AG09309 (cell line): ENCODE data around the genes PPP1R12A and OTOGL.

- RRBS: no CpG with 5 or more reads among the region's 5 CpGs
Observed at GRCh38 chr12:76777592-76778164, 13.8 kb downstream of the ZDHHC17 start.

DNA sequence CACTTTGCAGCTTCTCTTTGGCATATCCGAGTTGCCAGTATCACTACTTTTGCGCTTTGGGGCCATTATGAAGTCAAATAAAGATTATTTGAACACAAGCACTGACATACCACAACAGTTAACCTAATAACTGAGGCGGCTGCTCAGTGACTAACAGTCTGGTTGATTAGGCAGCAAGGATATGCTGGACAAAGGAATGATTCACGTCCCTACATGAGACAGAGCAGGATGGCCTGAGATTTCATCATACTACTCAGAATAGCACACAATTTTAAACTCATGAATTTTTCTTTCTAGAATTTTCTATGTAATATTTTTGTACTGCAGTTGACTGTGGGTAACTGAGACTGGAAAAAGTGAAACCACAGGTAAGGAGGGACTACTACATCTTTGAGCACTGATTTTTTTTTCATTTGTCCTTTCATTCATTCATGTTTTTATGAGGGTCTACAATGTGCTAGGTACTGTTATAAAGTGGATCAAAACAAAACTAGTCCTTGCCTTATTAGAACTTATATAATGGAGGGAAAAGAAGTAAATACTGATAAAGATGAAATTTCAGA is 57.0 kb upstream of the E2F7 start:
- RRBS: no CpG with 5 or more reads among the region's 4 CpGs

DNA sequence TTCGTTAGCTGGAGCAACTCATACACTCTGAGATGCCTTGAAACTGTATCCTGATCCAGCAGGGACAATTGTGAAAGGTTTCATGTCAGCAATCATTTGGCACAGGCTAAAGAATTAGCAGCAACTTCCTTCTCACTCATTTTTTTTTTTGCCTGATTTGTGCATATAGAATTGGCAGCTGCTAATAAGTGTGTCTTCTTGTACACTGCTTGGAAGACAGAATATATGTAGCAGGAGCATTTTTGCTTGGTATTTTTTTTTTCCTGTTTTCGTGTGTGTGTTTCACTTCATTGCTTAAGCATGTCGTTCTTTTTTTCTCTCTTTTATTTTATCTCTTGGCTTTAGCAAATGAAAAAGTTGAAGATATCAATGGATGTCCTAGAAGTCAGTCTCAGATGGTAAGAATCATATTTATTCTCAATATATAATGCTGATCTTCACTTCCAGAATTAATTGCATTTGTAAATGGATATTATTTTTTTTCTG is 110.1 kb downstream of the NAV3 start:
- RRBS: no CpG with 5 or more reads among the region's 3 CpGs

GRCh38 chr12:78977479-78977981 is 113.0 kb downstream of the SYT1 start:
- RRBS: no CpG with 5 or more reads among the region's 3 CpGs

DNA sequence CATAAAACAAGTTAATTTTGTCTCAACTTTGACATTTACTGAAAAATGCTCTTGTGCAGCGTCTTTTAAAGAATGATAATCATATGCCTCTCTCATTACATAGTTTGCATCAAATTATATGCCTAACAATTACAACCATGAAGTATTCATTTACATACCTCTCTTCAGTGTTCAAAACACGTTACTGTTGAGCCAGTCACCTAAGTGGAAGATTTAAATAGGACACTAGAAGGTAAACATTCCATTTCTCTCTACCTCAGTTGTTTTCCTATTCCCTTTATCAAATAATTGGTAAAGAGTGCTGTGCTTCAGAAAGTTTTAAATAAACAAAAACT is 46.5 kb downstream of the PAWR start:
- RRBS: no CpG with 5 or more reads among the region's 2 CpGs

DNA sequence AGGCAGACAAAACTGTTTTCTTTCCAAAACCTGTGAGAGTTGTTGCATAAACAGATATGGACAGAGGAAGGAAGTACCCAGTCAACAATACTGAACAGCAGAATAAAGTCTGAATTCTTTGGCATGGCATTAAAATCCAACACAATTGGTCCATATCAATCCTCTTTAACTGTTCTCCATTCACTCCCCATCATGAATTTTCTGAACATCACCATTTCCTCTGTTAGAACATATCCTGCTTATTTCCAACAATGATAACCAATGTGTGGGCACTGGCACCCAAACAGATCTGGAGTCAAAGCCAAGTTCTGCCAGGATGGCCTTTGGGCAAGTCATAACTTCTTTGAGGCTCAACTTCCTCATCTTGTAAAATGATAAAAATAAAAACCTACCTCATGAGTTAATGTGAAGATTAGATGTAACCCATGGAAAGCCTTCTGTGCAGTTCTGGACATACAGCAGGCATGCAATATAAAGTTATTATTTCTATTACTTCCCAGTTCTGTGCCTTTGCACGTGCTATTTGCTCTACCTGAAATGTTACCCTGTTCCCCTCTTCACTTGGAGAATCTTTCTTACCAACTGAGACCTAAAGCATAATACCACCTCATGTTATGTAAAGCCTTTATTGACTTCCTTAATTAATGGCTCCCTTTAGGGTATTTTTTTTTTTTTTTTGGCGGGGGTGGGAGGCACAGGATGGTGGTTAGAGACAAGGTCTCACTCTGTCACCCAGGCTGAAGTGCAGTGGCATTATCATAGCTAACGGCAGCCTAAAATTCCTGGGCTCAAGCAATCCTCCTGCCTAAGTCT is 12.4 kb downstream of the PAWR start:
- RRBS: no CpG with 5 or more reads among the region's 3 CpGs

DNA sequence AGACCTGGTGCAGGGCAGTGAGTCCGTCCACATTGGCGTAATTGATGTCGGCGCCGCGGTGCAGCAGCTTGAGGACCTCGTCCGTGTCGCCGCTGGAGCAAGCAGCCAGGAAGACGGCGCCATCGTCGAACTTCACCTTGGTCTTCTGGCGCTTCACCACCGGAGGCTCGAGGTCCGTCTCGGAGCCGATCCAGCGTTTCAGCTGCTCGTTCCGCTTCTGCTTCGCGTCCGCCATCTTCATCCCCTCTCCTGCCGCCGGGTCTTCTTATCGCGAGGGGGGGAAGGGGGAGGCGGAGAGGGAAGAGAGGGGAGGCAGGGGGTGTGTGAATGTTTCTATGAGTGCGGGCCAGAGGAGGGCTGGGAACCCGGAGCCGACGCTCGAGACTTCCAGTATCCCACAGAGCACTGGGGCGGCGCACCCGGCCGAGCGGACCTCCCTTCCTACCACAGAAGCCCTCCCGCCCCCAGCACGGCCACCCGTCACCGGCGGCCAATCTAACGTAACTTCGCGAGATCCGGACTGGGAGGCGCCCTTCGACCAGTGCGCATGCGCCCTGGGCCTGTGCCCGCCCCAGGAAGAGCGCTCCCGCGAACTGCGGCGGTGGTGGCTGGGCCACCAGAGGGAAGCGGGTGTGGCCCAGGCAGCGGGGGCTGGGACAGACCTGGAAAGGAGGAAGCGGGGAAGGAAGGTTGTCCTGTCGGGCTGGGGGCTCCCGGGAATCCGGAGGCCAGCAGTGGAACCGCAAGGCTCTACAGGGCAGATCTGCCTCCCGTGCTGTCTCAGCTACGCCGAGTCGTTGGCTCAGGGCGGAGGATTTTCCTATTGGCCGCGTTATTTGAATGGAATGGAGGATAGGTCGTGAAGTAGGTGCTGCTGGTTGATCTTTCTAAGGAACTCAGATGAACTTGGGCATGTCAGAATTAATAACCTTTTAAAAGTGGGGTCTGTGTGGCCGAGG is at the start of gene PPP1R12A:
PPP1R12A (minus strand) TSS at position 407 of the 959 bp plus-strand sequence.
- RRBS: 1% methylated on average over 26 of the region's 76 CpGs

GRCh38 chr12:80099312-80099613 is at the start of gene OTOGL:
TSS of gene OTOGL (plus strand) at chr12:80099537.
- RRBS: no CpG with 5 or more reads among the region's 1 CpG

GRCh38 chr12:80714018-80714574 is 2.6 kb upstream of the MYF5 start:
- RRBS: 17% methylated on average over 1 of the region's 17 CpGs

- RRBS: 3% methylated on average over 18 of the region's 81 CpGs
Observed at GRCh38 chr12:80936130-80937412, 1.2 kb downstream of the LIN7A start.

DNA sequence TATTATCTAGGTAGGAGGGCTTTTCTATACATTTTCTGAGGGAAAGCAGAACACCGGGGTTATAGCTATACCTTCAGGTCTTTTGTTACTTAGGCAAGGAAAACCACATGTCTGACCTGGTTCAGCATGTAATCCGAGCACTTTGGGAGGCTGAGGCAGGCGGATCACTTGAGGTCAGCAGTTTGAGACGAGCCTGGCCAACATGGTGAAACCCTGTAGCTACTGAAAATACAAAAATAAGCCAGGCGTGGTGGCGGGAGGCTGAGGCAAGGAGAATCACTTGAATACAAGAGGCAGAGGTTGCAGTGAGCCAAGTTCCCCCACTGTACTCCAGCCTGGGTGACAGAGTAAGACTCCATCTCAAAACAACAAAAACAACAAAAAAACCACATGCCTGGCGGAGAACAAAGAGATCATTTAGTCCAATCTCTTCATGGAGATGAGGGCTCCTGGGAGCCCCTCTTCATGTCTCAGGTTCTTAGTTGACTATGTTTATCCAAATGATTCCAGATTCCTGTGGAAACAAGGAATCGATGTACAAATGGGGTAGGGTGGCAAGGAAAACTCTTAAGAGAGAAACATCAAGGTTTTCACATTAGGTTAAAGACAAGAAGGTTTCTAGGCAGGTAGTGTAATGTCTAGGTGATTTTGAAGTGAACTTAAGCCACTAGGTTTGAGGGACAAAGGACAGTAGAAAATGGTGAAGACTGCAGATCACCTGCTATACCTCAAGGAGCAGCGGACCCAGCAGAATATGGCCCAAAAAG is 177.7 kb downstream of the ACSS3 start:
- RRBS: no CpG with 5 or more reads among the region's 9 CpGs

DNA sequence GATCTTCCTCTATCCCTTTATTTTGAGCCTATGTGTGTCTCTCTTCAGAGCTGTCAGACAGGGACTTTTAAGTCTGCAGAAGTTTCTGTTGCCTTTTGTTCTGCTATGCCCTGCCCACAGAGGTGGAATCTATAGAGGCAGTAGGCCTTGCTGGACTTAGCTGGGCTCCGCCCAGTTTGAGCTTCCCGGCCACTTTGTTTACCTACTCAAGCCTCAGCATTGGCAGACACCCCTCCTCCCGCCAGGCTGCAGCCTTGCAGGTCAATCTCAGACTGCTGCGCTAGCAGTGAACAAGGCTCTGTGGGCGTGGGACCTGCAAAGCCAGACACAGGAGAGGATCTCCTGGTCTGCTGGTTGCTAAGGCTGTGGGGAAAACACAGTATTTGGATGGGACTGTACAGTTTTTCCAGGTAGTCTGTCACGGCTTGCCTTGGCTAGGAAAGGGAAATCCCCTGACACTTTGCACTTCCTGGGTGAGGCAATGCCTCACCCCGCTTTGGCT is 43.8 kb downstream of the CCDC59 start:
- RRBS: no CpG with 5 or more reads among the region's 7 CpGs

DNA sequence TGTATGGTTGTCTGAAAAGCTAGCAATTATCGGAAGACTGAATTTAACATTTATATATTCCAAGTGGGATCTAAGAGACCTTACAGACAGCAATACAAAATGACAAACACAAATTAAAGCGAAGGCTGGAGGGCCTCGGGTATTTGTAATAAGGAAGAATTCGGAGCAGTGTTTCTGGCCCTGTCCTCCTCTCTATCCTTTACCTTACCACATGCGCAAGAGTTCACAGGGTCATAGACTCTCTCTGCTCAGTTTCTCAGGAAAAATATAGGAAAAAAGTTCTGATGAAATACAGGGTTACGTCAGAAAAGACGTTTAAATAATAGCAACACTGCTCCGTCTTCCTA is 504 bp downstream of the CCDC59 start:
- RRBS: no CpG with 5 or more reads among the region's 8 CpGs

GRCh38 chr12:82359051-82359493 is 743 bp downstream of the METTL25 start:
- RRBS: no CpG with 5 or more reads among the region's 5 CpGs

DNA sequence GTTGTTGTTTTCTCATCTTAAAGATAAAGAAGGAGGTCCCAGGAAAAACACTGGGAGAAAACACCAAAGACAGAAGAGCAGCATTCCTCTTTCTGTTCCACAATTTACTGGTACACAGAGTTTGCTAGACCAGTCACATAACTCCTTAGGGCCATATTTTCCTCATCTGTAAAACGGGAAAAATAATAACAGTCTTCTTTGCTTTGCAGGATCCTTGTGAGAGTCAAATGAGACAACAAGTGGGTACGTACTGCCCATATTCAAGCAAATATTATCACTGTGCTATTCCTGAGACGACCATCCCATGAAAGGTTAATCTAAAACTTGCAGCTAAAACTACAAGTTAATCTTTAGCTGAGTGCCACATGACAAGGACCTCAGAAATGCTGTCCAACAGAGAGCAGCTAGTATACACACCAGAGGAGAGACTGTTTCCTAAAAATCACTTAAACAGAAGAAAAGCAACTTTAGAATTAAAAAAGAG is 162.8 kb upstream of the TMTC2 start:
- RRBS: no CpG with 5 or more reads among the region's 3 CpGs

- RRBS: no CpG with 5 or more reads among the region's 3 CpGs
Observed at GRCh38 chr12:84986563-84987071, 49.5 kb downstream of the TSPAN19 start.

GRCh38 chr12:86264307-86265040 is 8.3 kb upstream of the MGAT4C start:
- RRBS: 37% methylated on average over 3 of the region's 27 CpGs

DNA sequence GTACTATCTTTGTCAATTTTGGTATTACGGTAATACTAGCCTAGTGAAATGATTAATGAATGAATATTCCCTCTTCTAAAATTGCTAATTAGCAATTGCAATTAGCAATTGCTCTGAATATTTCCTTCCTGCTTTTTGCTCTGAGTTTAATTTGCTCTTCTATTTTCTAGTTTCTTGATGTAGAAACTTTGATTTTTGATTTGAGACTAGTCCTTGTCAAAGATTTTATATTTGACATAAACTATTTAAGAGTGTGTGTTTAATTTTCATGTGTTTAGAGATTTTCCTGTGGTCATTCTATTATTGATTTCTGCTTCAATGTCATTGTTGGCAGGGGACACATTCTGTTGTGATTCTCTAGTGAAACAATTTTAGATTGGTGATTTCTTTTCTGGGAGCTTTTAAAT is 554.6 kb upstream of the MGAT4C start:
- RRBS: no CpG with 5 or more reads among the region's 1 CpG

- RRBS: no CpG with 5 or more reads among the region's 9 CpGs
Observed at GRCh38 chr12:88036251-88037159, 1.2 kb downstream of the C12orf29 start.